Endometrial microvascular endothelial cells (primary cell): ENCODE measurements around a stretch of chr17.

DNA sequence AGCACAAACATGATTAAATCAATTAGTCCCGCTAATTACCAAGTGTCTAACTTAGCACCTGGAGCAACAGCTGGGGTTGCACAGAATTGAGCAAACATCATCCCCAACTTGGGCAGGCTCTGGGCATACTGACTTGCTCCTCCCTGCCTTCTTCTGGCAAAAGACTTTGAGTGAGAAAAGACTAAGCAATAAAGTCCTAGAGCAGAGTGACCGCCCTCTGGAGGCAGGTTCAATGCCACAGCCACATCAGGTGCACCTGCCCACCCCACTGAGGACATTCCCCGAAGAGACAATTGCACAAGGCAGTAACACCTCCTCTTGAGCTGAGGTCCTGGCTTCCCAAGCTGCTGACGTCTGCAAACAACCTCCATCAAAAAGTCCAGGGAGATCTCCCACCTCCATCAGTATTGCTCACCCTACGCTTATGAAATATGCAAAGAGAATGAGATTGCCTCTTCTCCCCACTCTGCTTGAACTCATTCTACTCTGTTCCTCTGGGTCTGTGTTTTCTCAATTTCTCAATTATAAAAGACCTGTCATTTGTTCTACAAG, 358.4 kb downstream of the SOX9 start:
- RAMPAGE, long total RNA: no peak

GRCh38 chr17:72494371-72495215, 373.8 kb downstream of the SOX9 start:
- RAMPAGE, long total RNA: no peak

GRCh38 chr17:72538588-72539246, 417.9 kb downstream of the SOX9 start:
- RAMPAGE, long total RNA: no peak

GRCh38 chr17:72550482-72551051, 429.7 kb downstream of the SOX9 start:
- RAMPAGE, long total RNA: no peak

GRCh38 chr17:72664694-72665543, 427.6 kb downstream of the SLC39A11 start:
- RAMPAGE, long total RNA: no peak

DNA sequence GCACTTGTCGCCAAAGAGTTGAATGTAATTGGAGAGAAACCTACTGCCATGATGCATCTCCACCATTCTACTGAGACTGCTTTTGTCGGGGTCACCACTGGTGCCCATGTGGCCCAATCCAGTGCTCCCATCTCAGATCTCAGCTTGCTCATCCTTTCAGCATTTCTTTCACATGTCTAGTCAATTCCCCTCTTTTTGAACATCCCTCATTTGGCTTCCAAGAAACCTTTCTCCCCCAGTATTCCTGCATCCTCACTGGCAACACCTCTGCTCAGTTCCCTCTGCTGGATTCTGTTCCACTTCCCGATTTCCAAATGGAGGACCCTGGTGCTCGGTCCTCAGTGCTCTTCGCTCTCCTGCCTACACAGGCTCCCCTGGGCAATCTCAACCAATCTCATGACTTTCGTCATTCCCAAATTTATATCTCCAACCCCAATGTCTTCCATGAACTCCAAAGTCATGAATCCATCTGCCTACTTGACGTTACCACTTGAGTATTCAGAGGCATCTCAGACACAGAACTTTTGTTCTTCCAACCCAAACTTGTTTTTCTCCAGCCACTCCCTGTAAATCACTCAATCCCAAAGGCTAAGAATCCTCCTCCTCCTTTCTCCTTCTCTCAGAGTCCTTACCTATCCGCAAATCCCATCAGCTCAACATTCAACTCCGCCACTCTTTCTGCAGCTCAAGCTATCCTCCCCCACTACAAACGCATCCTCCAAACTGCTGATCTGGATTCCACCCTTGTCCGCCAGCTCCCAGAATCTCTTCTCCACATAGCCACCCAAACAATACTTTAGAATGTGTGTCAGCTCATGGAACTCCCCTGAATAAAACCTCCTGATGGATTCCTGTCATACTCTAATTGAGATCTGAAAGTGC, 206.4 kb downstream of the SLC39A11 start:
- RAMPAGE, long total RNA: no peak

- RAMPAGE, long total RNA: no peak
Observed at GRCh38 chr17:73211646-73212188, 18.9 kb downstream of the COG1 start.

- RAMPAGE, long total RNA: no peak
Observed at GRCh38 chr17:73267655-73268386, 6.1 kb upstream of the CPSF4L start.

GRCh38 chr17:73286641-73287432, 25.0 kb downstream of the CDC42EP4 start:
- RAMPAGE, long total RNA: no peak

DNA sequence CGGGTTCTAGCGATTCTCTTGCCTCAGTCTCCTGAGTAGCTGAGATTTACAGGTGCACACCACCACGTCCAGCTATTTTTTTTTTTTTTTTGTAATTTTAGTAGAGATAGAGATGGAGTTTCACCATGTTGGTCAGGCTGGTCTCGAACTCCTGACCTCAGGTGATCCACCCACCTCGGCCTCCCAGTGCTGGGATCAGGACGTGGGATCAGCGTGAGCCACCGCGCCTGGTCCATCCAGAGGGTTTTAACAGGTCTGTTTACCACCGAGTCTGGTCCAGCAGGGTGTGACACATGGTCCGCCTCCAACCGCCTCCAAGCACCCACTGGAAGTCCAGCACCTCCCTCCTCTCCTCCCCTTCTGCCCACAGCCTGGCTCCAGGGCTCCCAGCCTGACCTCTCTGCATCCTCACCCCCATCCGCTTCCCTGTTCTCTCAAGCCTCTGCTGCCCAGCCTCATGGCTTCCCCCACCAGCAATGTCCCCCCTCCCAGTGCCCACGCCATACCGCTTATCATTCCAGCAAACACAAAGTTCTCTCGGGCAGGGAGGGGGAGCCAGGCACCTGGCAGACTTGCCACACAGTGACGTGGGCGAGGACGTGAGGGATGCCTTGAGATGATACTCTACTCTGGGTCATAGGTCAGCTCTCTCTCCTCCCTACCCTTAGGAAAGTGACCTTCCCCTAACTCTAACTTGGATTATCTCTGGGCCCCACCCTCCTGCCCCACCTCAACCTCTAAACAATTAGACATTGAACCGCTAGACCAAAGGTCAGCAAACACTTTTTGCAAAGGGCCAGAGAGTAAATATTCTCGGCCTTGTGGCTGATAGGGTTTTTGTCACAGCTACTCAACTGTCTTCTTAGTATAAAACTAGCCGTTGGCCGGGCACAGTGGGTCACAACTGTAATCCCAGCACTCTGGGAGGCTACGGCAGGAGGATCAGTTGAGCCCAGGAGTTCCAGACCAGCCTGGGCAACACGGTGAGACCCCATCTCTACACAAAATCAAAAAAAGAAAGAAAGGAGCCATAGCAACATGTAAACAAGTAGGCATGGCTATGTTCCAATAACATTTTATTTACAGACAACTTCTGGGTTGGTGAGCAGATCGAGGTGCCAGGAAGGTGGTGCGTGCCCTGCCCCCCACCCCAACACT, 23.1 kb downstream of the CDC42EP4 start:
- RAMPAGE, long total RNA: no peak

- RAMPAGE, long total RNA: no peak
Observed at GRCh38 chr17:73341630-73342557, 30.1 kb upstream of the CDC42EP4 start.

GRCh38 chr17:73356052-73356672, 44.4 kb upstream of the CDC42EP4 start:
- RAMPAGE, long total RNA: no peak

- RAMPAGE, long total RNA: no peak
Observed at GRCh38 chr17:73474350-73474797, 162.6 kb upstream of the CDC42EP4 start.

GRCh38 chr17:73493244-73493700, 151.0 kb downstream of the SDK2 start:
- RAMPAGE, long total RNA: no peak

DNA sequence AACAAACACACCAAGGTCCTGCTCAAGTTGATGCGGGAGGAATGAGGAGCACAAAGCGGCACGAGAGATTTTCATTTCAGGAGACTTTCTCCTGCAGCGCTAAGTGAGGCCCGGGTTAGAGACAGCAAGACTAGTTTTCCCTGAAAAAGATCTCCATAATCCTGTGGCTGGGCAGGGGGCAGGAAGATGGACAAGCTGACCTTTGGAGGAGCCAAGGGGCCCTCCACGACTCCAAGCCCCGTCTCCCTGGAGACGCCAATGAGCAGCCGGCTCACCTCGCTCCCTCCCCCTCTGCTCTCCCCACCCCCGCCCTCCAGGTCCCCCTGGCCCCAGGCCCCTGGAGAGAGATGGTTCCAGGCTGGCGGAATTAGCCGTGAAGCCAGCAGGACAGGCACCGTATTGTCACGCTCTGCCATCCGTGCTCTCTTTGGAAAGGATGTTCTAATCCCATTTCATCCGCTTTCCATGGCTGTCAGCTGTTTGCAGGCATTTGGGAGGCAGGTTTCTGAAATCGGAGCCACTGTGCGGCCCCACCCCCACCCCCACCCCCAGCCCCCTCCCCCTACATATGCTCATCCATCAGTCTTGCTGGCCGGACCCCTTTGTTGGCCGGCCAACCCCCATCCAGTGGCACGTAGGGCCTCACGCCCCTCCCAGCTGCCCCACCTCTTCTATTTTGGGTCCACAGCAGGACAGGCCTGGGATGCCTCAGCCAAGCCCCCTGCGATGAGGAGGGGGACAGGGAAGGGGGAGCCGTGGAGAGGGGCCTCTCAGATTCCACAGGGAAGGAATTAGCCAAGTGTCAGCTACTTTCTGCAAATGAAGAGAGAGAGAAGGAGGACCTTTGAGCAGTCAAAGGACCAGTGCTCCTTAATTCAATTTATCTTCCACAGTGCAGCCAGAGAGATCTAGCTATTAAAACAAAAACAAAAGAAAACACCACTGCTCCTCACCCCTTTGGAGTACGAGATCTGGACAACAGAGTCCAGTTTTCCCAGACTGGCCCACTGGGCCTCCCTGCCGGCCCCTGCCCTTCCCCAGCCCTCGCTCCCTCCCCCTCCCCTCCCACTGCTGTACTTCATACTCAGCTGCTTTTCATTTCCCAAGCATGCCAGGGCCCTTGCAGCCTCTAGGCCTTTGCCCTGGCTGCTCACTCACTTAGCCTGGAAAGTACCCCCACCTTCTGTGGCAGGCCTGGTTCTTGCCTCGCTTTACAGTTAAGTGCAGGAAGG, 30.8 kb downstream of the SDK2 start:
- RAMPAGE, long total RNA: no peak

DNA sequence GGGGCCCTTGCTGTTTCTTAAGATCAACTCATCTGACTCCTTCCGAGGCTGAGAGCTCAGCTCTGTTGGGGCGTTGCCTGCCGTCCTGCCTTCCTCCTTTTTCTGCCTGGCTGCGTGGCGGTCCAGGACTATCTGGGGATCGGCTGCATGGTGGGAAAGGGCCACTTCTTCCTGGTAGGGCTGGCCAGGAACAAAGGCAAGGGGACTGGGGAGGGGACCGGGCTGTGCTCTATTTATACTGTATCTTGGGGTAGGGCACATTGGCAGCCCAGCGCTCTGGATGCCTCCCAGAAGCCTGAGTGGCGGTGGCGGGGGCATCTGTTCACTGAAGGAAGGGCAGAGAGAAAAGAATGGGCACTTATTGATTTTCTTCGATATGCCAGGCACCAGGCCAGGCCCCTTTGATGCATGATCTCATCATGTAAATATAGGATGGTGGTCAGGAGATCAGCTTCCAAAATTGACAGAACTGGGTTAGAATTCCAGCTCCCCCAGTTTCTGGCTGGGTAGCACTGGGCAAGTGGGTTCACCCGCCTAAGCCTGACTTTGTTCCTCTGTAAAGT, 103.4 kb upstream of the SDK2 start:
- RAMPAGE, long total RNA: no peak

DNA sequence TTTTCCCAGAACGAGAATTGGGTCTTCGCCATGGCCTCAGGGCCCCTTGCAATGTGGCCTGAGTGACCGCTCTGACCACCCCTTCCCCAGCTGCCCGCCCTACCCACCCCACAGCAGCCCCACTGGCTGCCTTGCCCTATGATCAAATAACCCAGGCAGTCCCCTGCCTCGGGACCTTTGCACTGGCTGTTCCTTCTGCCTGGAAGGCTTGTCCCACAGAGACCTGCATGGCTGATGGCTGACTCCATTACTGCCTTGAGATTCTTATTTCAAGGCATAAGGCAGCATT, 133.1 kb upstream of the SDK2 start:
- RAMPAGE, long total RNA: no peak

GRCh38 chr17:73952137-73953233, 251.0 kb upstream of the RPL38 start:
- RAMPAGE, long total RNA: no peak

DNA sequence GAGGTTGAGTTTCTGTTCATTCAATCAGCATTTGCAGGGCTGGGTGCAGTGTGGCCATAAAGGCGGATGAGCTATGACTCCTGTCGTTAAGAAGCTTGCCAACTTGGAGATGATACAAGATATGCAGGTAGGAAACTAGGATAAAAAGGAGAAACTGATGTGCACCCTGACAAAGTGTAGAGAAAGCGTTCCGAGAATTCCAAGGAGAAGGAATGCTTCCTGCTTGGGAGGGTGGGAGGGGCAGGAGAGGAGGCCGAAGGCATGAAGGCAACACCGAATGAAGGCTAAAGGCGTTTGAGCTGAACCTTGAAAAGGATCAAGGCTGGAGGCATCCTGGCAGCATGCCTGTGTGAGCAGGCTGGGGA, 199.1 kb upstream of the RPL38 start:
- RAMPAGE, long total RNA: no peak

DNA sequence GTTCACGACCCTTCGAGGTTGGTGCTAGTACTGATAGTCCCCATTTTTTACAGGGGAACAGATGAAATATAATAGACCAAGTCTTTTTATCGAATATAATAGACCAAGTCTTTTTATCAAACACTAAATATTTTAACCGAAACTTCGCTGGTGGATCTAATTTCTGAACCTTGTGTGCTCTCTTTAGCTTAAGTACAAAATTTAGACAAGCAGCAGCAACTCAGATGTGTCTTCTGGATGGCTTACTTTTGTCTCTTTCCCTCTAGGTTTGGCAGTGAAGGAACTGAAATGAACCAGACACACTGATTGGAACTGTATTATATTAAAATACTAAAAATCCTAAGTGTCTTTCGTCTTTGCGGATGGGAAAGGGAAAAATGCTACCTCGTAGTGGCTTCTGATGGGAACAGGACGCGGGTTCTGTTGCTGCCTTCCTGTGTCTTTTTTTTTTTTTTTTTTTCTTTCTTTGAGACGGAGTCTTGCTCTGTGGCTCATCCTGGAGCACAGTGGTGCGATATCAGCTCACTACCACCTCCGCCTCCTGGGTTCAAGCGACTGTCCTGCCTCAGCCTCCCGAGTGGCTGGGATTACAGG, 3.7 kb upstream of the TTYH2 start:
- RAMPAGE, long total RNA: no peak